HT-29 (cell line): ENCODE measurements around the genes VASP, GPR4, GIPR, PPP5C and GNG8.

DNA sequence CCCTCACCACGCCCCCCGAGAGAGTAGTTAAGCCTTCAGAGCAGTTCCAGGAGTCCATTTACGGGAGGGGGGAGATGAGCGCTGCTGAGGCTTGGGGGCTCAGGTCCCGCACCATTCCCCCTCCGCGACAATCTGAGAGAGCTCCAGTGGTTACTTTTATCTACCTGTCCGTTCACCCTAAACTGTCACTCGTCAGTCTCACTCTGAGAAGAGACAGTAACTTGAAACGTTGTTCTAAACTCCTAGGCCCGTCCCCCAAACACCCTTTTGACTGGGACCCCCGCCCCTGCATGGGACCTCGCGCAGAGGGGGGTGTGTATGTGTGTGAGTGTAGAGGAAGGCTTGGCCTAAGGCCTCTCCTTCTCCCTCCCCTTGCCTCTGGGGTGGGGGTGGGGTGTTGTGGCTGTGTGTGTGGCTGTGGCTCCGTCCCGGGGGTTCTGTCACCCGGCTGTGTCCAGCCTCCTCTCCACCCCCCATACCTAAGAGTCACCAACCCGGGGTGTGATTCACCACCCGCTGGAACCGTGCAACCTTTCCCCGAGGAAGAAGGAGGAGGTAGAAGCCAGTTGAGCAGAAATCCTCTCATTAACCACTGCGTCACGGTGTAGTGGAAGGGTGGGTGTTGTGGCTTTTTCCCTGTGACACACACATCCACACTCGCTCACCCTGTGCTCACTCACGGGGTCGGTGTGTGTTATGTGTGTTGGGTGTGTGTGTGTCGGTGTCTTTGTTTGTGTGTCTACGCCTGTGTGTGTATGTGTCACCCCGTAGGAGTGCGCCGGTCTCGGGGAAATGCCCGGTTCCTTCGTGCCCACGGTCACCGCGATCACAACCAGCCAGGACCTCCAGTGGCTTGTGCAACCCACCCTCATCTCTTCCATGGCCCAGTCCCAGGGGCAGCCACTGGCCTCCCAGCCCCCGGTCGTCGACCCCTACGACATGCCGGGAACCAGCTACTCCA, 2.3 kb downstream of the FOSB start:
- RAMPAGE, long total RNA: no peak

- RAMPAGE, long total RNA: start-site peak on the plus strand at chr19:45507469-45507516, 247 and 235 reads in 2 replicates
Measured at GRCh38 chr19:45507092-45508103, at the start of gene VASP. Gene VASP (plus strand): TSS chr19:45507479.

DNA sequence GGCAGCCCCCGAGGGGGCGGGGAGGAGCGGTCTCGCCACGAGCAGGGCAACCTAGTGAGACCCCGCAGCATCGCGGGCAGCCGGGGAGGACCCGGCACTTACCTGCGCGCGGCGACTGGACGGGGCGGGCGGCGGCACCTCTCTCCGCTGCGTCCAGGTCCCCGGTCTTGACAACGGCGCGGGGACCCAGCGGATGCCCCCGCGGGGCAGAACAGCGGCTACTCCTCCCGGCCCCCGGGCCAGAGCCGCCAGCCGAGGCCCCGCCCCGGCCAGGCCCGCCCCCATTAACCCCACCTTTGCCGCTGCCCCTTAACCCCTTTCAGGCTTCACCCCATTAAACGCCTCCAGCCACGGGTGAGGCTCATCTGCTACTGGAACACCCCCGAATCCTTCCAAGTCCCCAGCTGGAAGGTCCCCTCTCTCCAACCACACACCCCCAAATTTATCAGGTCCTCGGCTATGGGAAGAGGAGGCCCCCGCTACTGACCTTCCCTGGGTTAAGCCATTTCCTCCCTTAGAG, at the start of gene GPR4:
Gene GPR4 (minus strand): TSS at position 220 of the 520 bp plus-strand sequence.
- RAMPAGE, long total RNA: no peak

GRCh38 chr19:45606813-45607704, 5.0 kb upstream of the GPR4 start:
- RAMPAGE, long total RNA: no peak

GRCh38 chr19:45615496-45616486, 13.8 kb upstream of the GPR4 start:
- RAMPAGE, long total RNA: no peak

GRCh38 chr19:45667488-45668391, at the start of gene GIPR:
Gene GIPR (plus strand): TSS chr19:45668221.
- RAMPAGE, long total RNA: no peak

DNA sequence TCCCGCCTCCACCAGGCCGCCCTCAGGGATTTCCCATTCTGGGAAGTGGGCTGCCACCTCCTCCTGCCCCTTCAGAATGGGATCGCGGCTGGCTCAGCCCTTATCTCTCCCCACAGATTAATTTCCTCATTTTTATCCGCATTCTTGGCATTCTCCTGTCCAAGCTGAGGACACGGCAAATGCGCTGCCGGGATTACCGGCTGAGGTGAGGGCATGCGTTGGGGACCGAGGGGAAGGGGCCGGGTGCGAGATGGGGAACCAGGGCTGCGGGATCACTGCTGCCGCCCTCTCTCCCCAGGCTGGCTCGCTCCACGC, 9.7 kb downstream of the GIPR start:
- RAMPAGE, long total RNA: no peak

DNA sequence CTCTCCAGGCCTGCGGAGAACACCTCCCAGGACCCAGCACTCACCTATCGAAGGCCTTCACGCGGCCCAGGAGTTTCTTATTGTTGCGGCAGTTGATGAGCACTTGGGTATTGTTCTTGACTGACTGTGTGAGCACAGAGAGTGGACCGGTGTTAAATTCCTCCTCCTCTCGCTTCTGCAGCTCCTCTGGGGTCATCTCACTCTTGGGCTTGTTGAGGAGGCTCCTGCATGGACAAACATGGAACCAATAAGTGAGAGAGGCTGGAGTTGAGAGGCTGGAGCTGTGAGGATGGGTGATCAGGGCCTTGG, 3.5 kb downstream of the SNRPD2 start:
- RAMPAGE, long total RNA: no peak

DNA sequence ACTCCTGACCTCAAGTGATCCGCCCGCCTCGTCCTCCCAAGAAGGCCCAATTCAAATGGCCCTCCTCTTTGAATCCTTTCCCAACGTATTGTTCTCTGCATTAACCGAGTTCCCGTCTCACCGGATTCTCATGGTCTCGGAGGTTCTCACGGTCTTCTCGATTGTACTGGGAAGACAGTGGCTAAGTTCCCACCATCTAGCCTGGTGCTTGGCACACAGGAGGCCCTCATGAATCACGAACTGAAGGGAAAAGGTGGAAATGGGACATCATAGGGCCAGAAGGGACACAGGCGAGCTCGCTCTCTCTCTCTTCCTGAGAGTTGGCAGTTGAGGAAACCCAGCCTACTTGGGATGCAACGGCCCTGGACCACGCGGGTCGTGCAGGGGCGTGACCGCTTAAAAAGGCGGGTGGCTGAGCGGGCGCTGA, 412 bp upstream of the MEIOSIN start:
- RAMPAGE, long total RNA: no peak

DNA sequence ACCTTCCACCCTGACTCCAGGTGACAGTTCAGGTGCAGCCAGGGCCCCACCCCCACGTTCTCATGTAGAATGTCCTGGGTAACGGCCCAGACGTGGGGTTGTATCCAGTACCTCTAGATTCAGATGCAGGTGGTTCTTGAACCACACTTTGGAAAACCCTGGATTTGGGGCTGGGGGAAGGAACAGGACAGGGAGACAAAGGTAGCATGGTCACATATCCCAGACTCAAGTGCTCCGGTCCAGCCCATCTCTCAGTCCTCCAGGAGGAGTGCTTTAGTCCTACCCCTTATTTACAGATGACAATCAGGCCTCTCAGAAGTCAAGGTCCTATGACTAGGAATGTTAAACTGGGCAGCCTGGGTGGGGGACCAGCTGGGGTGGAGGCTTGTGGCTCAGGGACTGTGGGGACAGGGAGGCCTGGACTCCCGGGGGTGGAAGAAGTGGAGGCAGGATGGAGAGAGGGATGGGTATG, 2.0 kb downstream of the DMPK start:
- RAMPAGE, long total RNA: no peak

DNA sequence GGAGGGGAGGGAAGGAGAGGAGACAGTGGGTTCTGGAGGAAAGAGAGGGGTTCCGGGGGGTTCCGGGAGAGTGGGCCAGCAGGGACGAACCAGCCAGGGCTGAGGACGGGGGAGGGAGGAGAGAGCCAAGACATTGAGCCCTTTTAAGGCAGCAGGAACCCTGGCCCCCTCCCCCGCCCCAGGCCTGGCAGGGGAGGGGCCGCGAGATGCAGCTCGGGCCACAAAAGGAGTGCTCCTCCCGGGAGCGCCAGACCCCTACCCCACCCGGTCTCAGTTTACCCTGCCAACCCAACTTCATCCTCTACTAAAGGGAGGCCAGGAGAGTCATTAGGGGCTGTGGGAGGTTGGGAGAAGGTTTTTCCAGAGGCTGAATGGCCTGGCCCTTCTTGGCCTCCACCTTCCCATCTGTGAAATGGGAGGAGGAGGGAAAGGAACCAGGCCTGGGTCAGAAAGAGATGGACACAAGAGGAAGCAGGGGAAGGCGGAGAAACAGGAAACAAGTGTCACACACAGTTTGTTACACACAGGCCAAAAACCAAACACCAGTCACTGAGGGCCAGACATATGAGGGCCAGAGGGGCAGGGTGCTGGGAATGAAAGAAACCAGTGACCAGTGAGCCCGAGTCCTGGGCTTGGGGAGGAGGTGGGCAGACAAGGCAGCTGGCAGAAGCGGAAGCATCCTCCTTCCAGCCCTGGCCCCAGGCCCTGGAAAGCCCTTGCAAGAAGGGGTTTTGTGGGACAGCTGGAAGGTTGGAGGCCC, 1.4 kb downstream of the DMPK start:
- RAMPAGE, long total RNA: no peak

- RAMPAGE, long total RNA: no peak
Measured at GRCh38 chr19:45971123-45971859, 2.4 kb downstream of the NOVA2 start.

DNA sequence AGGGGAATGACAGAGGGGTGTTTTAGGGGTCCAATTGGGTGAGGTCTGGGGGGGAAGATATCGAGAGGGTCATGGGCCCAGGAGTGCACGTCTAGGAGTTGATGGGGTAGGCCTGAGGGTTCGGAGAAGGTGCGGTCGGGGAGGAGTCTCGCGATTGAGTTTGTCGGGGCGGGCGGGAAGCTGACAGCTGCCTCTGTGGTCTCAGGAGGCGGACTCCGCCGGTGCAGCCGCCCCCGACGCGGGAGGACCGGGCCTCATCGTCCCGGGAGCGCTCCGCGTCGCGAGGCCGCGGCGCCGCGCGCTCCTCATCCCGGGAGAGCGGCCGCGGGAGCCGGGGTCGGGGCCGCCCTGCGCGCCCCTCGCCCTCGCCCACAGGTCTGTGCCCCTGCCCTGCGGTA, 7.0 kb downstream of the PGLYRP1 start:
- RAMPAGE, long total RNA: no peak

DNA sequence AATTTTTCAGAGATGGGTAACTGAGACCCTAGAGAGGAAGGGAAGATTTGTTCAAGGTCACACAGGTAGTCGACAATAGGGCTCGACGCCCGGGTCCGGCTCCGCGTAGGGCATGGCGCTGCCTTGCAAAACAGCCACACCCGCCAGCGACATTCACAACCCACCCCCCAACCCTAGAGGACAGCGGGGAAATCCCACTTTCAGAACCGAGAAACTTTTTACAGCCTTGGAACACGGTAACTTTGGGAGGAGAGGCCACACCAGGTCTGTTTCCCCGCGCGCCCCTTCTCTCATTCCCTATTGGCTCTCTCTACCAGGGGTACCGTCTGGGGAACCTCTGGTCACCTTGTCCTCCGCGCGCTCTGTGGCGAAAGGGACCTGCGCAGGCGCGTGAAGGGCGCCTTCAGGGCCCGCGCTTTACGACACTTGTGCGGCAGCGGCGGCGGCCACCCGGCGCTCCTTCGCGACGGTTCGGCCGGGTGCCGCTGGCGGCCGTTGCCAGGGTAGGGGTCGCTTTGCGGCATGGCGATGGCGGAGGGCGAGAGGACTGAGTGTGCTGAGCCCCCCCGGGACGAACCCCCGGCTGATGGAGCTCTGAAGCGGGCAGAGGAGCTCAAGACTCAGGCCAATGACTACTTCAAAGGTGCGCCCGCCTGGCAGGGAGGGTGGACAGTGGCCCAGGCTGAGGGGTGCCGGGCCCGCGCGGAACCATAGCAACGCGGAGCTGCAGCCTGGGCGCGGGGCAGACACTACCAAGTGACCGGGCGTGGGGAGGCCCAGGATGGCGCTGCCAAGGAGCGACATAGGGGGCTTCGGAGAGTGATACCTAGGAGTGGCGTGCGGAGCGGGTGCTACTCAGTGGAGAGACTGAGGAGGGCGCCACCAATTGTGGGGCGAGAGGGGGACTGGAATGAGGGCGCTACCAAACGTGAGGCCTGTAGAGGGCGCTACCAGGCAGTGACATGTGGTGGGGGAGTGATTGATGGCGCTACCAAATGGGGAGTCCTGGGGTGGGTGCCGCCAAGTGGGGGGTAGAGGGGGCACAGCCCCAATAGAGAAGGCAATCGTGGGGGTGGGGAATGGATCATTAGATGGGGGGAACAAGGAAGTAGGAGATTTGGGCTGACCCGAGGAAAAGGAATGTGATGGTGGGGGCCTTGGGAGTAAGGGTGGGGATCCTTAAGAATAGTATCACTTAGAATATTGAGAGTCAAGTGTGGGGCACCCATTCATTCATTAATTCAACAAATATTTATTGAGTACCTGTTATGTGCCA, at the start of gene PPP5C:
Gene PPP5C (plus strand): TSS at position 513 of the 1,276 bp plus-strand sequence.
- RAMPAGE, long total RNA: start-site peak on the plus strand centred at position 481 of the sequence, 79 bp wide, 413 and 622 reads in 2 replicates

- RAMPAGE, long total RNA: no peak
Measured at GRCh38 chr19:46425953-46426547, 2.7 kb downstream of the PNMA8C start.

DNA sequence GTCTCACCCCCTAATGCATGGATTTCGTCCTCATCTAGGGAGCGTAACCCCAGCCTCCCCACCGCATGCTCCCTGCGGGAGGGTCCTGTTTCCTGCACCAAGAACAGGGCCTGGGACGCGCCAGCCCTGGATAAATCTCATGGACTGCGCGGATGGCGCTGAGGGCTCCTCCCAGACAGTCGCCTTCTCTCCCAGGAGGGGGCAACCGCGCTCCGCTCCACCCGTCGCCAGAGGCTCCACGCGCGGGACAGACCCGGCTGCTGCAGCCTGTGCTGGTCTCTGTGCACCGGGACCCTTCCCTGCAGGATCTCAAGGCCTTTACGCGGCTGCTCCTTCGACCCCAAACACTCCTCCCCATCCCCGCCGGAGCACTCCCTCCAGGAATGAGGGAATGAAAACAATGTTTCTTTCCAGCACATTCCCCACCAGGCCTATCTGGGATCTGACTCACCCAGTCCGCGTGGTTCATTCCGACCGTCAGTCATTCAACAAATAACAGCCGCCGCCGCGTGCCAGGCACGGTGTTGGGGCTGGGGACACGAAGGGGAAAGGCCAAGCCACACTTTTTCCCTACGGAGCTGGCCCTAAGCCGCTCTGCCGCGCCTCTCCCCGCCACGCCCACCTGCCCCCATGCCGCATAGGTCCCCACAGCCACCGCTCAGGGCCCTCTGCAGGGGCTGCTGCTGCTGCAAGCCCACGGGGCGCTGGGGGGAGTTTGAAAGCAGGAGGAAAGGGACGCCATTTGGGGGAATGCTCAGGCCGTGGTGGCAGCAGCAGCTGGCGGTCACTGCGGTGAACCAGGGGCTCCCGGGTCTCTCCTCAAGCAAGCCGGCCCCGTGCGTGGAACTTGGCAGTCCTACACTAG, 6.0 kb downstream of the PNMA8B start:
- RAMPAGE, long total RNA: no peak

DNA sequence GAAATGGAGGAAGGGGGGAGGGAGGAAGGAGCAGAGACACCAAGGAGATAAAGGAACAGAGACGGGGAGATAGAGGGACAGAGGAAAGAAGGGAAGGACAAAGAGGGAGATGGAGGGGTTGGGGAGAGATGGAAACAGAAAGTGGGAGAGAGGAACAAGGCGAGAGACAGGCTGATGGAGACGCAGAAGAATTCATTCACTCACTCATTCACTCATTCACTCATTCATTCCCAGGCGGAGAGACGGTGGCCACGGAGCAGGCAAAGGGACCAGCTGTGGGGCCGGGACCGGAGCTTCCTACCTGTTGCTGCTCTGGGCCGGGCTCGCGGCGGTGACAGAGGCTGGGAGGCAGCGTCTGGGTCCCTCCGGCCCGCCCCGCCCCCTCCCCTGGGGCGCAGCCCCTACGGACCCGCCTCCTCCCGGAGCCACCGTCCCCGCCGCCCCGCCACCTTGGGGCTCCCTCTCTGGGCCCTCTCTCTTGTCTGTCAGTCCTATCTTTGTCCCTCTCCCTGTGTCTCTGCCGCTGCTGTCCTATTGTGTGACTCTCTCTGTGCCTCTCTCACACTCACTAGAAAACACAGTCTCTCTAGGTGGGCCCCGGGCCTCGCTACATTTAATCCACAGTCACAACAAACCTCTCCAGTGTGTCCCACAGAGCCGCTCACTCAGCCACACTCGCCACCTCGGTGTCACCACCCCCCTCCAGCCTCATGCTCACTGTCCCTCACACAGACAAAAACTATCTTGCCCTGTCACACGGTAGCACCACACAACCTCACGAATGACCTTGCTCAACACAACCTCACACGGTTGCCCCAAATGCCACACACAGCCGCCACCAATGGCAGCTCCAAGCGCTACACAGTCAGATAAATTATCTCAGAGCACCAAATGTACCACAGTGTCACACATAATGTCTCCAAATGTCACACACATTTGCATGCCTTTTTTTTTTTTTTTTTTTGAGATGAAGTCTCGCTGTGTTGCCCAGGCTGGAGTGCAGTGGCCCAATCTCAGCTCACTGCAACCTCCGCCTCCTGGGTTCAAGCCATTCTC, at the start of gene GNG8:
Gene GNG8 (minus strand): TSS at position 357 of the 1,056 bp plus-strand sequence.
- RAMPAGE, long total RNA: no peak

DNA sequence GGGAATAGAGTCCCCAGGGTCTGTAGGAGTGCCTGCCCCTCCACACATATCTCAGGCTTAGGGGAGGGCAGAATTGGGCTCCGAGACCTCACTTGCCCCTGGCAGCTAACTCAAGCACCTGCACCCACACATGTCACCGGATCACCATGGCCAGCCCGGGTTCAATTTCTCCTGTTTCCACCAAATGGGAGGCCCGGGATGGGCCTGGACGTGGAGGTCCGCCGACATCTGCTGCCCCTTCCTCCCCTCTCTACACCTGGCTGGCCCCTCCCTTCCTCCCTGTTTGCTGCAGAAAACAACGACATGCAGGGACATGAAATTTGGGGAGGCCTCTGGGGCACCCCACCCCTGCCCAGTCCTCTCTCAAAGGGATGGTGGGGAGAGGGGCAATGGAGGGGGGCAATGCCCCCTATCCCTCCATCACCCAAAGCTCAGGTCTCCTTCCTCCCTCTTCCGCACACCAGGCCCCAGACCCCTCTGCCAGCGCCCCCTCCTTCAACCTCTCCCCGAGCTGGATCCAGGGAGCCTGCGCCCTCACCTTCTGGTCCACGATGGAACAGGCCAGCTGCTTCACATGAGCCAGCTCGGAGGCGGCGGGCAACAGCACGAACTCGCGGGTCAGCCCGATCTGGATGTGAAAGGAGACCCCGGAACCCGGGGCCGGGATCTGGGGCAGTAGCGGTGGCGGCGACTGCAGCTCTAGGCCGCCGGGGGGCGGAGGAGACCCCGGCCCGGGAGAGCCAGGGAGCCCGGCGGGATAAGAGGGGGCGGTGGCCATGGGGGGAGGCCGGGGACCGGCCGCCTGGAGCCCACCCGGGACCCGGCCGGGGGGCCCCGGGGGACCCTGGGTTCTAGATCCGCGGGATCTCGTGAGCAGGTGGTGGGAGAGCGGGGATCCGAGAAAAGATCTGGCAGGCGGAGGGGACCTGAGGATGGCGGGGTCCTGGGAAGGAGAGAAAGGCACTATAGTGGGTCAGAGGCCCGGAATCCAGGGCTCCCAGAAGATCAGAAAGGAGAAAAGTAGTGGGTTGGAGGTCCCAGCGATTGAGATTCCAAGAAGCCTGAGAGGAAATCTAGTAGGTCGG, 979 bp downstream of the PRKD2 start:
- RAMPAGE, long total RNA: no peak

DNA sequence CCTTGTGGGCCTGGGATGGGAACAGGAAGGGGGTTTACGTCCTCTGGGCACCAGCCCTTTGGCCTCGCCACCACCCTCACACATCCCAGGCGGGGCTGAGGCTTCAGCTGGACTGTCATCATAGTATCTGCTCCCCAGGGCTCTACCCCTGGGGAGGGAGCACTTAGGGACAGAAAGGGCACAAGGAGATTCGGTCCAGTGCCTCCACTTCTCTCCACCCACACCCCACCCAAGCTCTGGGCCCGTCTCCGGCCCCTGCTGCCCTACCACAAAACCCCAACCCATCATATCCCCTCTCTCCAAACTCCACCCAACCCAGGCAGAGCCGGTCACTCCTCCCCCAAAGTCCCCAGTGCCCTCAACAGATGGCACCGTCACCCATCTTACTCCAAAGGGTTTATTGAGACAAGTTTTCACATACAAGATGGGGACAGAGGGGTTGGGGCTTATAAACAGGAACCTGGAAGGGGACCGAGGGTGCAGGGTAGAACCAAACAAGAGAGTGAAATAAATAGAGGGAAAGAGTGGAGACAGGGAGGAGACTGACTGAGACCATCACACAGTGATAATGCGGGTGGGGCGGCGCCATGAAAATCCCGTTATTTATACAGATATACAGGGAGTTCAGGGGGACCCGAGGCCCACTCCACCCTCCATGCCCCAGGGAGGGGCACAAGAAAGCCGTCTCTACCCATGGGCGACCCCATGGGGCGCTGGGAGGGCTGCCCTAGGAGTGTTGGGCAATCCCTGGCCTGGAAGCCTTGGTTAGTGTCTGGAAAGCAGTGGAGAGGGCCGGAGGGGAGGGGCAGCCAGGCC, 2.4 kb upstream of the PRKD2 start:
- RAMPAGE, long total RNA: no peak

- RAMPAGE, long total RNA: no peak
Measured at GRCh38 chr19:46739063-46739964, 6.5 kb upstream of the FKRP start.